Right atrium auricular region (tissue), 2 donors: ENCODE measurements around a stretch of chr12.

GRCh38 chr12:93570697-93571377 lies 1.6 kb upstream of the SOCS2 start:
- PRO-cap, result bidirectional peak, plus-strand start at chr12:93570928, minus-strand start at chr12:93570829; bidirectional peak, plus-strand start at chr12:93571050, minus-strand start at chr12:93570961
- RAMPAGE, long total RNA, 2 experiments, result start-site peak on the plus strand in 2 of 2 experiments, at chr12:93571027-93571071 at its widest, 21 to 54 reads per replicate; start-site peak on the minus strand in 2 of 2 experiments, at chr12:93570819-93571011 at its widest, 5 to 13 reads per replicate

- PRO-cap, result no peak
- RAMPAGE, long total RNA, 2 experiments, result no peak in any of the 2 experiments
Measured at GRCh38 chr12:93587614-93587944, 15.1 kb downstream of the SOCS2 start.

GRCh38 chr12:93704944-93705417 lies 27.8 kb downstream of the CRADD start:
- PRO-cap, result no peak
- RAMPAGE, long total RNA, 2 experiments, result no peak in any of the 2 experiments

DNA sequence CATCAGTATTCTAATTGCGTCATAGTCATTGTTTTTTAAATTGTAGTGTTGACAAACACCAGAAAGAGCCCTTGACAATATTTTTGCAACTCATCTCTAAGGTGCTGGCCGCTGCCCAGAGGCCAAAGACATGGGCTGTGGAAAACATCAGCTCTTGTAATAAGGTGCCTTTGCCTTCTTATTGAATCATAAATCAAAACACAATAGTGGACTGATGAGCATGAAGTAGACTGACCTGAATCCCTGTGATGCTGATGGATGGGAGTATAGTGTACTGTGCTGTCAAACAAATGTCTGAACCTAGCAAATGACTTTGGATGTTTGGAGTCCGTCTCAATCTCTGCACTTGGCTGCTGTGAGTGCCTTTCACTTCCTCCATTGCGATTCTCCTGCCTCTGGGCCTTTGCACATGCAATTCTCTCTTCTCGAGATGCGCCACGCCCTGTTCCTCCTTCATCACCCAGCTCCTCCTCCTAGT lies 171.1 kb downstream of the CRADD start:
- PRO-cap, result no peak
- RAMPAGE, long total RNA, 2 experiments, result no peak in any of the 2 experiments

DNA sequence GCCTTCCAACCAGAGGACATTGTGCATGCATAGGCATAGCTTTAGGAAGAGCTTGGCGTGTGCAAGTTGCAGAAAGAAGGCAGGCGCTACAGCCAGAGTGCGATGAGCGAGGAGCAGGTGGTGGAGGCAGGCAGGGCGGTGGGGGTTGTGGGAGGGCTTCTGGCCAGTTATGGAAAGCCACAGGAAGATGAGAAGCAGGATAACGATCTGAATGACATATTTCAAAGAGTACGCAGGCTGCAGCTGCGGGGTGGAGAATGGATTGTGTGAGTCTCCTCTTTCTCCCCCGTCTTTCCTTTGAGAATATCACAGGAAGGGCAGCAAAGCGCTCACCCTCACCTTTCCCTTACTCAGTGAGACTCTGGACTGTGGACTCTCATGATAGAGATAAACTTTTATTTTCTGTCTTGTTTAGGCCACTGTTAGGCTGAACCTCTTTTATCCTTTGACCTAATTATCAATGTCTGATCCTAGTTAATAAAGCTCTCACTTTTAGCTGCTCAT lies 48.7 kb upstream of the PLXNC1 start:
- PRO-cap, result no peak
- RAMPAGE, long total RNA, 2 experiments, result no peak in any of the 2 experiments

DNA sequence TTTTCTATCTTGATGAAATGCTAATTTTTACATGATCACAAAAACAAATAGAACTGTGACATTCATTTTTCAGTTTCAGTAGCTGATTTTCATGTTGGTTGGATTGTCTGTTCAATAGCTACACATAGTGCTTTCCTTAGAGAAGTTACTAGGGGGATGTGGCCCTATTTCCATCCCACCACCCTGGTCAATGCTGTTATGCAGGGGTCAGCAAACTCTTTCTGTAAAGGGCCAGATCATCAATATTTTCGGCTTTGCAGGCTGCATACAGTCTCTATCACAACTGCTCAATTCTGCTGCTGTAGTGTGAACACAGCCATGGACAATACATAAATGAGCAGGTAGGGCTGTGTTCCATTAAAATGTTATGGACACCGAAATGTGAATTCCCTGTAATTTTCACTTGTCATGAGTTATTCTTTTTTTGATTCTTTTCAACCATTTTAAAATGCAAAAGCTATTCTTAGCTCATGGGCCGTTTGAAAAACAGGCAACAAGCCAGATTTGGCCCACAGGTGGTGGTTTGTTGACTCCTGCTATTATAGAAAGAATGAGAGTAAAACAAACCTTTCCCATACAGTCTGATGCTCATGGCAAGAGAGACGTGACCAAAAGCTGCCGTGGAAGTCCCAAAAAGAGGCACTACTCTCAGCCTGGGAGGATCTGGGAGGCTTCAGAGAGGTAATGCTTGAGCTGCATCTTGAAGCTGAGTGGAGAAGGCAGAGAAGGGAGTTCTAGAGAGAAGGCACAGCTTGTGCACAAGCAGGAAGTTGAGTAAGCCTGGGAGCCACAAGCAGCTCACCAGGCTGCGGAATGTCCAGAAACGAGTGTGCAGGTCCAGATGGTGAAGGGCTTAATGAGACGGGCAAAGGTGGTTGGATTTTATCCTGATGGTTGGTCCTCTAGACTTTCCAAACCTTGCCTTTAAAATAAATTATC lies 9.4 kb downstream of the PLXNC1 start:
- PRO-cap, result no peak
- RAMPAGE, long total RNA, 2 experiments, result no peak in any of the 2 experiments

- PRO-cap, result no peak
- RAMPAGE, long total RNA, 2 experiments, result no peak in any of the 2 experiments
Measured at GRCh38 chr12:94167928-94168484, 19.6 kb downstream of the PLXNC1 start.

DNA sequence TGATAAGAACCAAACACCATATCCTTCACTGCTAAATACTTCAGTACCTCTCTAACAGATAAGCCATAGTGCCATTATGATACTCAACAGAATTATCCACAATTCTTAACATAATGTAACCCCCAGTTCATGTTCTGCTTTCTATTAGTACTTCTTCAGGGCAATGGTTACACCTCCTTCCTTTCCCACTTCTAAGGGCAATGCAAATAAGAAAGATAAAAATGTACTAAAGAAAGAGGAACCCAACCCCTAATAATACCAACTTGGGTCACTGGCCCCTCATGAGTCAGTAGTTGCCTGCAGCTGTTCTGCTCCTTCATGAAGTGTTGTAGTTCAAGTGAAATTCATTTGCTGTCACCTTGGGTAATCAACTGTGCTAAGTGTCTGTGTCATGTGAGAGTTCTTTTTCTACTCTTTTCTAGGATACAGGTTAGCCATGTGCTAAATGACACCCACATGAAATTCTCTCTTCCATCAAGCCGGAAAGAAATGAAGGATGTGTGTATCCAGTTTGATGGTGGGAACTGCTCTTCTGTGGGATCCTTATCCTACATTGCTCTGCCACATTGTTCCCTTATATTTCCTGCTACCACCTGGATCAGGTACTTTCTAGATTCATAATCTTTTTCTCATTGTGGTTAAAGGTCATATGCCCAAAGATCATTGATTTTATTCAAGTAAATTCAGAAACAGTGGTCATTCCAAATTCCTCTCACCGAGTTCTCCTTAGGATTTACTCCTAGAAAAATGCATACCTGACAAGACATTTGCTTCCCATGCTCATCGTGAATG lies 91.9 kb downstream of the PLXNC1 start:
- PRO-cap, result no peak
- RAMPAGE, long total RNA, 2 experiments, result no peak in any of the 2 experiments

GRCh38 chr12:94262078-94262858 lies 113.9 kb downstream of the PLXNC1 start:
- PRO-cap, result bidirectional peak, plus-strand start at chr12:94262521, minus-strand start at chr12:94262314
- RAMPAGE, long total RNA, 2 experiments, result no peak in any of the 2 experiments

DNA sequence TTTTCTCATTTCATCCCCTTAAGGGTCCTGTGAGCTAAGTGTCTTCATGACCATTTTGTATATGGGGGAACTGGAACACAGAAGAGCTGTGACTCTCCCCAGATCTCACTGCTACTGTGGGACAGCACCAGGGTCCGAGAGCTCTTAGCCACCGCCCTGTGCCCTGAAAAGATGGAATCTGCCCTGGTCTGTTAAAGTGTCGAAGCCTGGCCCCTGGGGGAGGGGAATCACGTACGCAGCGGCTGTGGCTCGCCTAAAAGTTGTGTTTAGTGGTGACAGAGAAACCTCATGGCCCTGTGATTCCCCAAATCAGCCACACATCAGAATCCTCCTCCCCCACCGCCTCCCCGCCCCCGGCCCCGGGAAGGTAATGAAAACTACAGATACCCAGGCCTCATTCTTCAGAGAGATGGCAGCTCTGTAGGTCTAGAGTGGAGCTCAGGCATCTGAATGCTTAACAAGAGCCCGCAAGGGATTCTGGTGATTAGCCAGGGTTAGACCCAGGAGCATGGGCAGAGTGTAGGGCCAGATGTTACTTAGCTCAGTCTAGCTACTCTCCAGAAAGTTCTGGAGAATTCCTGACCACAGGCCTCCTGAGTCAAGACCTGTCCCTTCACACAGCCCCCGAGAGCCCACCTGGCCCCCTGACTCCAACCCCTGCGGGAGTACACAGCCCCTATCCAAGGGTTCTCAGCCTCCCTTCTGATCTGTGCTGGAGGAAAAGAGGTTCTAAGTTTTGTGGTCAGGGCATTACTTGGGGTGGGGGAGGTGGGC lies 114.7 kb downstream of the PLXNC1 start:
- PRO-cap, result unidirectional peak, minus-strand start at position 118 of the sequence
- RAMPAGE, long total RNA, 2 experiments, result no peak in any of the 2 experiments

GRCh38 chr12:94424911-94425132 lies 34.8 kb downstream of the CEP83 start:
- PRO-cap, result unidirectional peak, minus-strand start at chr12:94424994
- RAMPAGE, long total RNA, 2 experiments, result start-site peak on the minus strand in 1 of 2 experiments, at chr12:94424997-94425035 at its widest, 18 reads per replicate

DNA sequence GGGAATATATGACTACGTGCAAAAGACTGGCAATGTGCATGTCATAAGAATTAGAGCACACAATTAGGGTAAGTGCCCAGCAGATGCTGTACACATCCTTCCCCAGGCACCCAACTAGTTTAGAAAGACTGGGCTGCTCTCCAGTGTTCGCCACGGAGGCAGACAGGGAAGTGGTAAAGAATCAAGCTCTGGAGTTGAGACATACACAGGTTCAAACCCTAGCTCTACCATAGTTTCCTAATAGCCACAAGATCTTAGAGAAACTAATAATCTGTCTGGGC lies 6.8 kb downstream of the TMCC3 start:
- PRO-cap, result no peak
- RAMPAGE, long total RNA, 2 experiments, result no peak in any of the 2 experiments

DNA sequence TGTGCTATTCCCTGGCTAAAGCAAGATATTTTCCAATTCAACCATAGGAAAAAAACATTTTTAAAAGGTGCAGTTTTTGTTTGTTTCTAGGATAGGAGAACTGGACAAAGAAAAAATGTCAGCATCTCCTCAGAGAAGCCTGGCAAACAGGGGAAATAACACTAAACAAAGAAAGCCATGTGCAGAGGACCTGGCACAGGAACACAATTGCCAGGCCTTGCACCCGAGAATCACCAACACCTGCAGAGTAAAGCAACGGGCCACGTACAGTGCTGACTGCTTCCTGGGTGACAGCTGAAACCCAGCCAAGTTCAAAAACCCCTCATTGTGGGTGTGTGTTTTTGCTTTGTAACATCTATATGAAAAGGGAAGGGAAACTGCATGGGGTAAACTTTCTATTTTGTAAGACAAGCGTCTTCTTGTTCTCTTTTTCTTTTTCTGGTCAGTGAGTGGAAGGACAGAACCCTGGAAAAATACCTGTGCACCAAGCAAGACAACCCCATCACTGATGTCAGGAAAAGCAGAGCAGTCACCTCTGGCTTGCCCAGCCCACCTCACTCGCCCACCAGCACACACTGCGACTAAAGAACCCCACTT lies 172.5 kb downstream of the NDUFA12 start:
- PRO-cap, result no peak
- RAMPAGE, long total RNA, 2 experiments, result no peak in any of the 2 experiments

DNA sequence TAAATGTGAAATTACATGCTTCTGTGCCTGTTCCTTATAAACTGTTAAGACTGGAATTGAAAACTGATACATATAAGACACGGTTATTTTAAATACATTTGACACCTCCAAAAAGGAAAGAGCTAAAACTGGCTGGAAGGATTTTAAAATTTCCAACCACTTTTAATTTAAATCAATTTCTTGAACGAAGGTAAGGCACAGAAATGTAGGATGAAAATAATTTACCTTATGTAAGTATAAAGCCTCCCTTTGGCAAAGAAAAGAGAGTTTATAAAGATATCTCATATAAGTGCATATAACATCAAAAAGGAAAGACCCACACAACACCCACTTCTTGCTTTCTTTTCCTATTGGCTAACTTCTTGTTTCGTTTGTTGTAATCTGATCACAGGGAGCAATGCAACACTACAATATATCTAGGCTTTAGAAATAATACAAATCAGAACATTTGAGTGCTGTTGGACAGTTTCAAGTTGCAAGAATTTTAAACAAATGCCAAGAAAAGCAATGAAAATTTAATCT lies 1.4 kb downstream of the FGD6 start:
- PRO-cap, result no peak
- RAMPAGE, long total RNA, 2 experiments, result no peak in any of the 2 experiments

DNA sequence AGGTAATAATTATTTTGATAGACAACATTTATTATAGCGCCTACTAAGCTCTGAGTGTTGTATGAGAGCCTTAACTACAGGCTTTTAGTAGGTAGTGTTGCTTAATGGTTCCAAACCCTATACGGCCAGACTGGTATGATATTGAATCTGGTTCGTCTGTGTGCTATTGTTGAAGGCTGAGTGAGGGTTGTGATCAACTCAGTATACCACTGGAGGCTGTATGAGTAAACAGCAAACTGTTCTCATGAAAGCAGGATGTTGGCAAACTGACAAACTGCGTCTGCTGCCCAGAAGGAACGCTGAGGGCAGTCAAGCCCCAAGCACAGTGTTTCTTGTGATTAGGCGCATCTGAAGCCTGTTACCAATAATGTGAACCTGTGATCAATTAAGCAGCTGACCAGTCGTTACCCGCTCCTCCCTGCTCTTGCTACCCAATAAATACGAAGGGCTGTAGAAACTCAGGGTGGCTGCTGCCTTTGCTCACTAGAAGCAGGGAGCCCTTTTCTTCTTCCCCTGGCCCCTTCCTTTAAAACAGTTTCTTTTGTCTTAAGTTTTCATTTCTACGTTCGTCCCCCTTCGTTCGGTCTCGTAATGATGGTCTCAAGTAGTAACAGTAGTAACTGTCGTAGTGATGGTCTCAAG lies 90.0 kb upstream of the METAP2 start:
- PRO-cap, result no peak
- RAMPAGE, long total RNA, 2 experiments, result no peak in any of the 2 experiments

- PRO-cap, result no peak
- RAMPAGE, long total RNA, 2 experiments, result no peak in any of the 2 experiments
Measured at GRCh38 chr12:95474528-95474891, 558 bp downstream of the METAP2 start.

- PRO-cap, result no peak
- RAMPAGE, long total RNA, 2 experiments, result no peak in any of the 2 experiments
Measured at GRCh38 chr12:95634832-95635352, 83.6 kb upstream of the USP44 start.

- PRO-cap, result no peak
- RAMPAGE, long total RNA, 2 experiments, result no peak in any of the 2 experiments
Measured at GRCh38 chr12:95665772-95666197, 114.5 kb upstream of the USP44 start.

DNA sequence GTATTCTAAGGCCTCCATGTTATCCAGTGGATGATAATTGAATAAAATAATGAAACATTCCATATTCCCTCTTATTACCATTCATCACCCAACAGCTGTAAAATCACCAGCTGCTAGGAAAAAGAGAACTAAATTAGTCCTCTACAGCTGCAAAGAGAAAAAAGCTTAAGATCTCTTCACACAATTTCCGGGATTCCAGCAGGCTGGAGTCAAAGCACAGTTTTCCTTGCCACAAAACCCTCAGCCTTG lies 57.5 kb downstream of the NTN4 start:
- PRO-cap, result no peak
- RAMPAGE, long total RNA, 2 experiments, result no peak in any of the 2 experiments

- PRO-cap, result no peak
- RAMPAGE, long total RNA, 2 experiments, result no peak in any of the 2 experiments
Measured at GRCh38 chr12:95763742-95764397, 26.7 kb downstream of the NTN4 start.